Measurements from ENCODE around the genes B2M, TRIM69 and FBN1.

DNA sequence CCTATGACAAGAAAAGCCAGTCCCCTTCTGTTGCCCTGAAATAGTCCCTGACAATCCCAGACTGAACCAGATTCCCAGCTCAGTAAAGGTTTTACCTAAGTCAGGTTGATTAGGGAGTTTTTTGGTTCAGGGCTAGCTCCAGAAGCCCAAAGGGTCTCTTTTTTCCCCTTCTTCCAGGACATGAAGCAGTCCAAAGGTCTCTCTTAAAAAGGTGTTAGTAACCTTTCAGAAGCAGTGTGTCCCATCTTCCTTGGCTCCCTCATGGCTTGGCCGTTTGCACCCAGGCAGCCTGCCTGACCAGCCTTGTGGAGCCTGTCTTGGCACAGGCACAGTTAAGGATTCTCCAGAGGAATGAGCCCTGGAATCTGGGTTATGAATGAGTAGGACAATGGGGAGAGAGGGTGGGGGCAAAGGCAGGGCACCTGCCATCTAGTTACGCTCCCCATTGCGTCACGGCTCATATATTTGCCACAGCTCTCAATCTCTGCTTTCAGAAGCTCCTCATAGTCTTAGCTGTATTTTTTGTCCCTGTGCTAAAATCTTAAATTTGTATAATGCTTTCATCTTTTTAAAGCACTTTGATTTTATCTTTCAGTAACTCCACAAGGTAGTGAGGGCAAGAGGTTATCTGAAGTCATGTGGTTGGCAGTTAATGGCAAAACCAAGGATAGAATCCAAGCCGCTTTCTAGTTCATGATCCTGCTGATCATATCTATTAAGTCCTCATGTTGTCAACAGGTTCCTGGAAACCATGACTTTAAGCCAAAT lies 50.6 kb downstream of the WDR76 start:
- PRO-cap: no peak

- PRO-cap: no peak
Measured at GRCh38 chr15:44038700-44039266, 156.3 kb downstream of the FRMD5 start.

DNA sequence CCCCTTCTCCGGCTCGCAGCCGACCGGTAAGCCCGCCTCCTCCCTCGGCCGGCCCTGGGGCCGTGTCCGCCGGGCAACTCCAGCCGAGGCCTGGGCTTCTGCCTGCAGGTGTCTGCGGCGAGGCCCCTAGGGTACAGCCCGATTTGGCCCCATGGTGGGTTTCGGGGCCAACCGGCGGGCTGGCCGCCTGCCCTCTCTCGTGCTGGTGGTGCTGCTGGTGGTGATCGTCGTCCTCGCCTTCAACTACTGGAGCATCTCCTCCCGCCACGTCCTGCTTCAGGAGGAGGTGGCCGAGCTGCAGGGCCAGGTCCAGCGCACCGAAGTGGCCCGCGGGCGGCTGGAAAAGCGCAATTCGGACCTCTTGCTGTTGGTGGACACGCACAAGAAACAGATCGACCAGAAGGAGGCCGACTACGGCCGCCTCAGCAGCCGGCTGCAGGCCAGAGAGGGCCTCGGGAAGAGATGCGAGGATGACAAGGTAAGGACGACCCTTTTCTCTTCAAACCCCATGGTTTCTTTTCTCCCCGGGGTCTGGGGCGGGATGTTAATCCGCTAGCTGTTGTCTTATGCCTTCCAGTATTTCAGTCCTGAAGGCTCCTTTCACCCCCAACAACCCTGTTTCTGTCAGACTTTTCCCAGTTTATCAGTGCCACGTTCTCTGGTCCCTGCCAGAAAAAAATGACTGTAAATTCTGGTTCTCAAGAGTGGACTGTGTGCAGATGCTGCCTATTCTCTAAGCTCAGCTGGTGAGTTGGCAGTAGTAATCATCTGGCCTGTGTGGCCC lies 552 bp downstream of the GOLM2 start:
- PRO-cap: unidirectional peak, plus-strand start at position 82 of the sequence

- PRO-cap: no peak
Measured at GRCh38 chr15:44296575-44297039, 8.1 kb downstream of the GOLM2 start.

- PRO-cap: no peak
Measured at GRCh38 chr15:44474058-44474370, 46.6 kb downstream of the CTDSPL2 start.

DNA sequence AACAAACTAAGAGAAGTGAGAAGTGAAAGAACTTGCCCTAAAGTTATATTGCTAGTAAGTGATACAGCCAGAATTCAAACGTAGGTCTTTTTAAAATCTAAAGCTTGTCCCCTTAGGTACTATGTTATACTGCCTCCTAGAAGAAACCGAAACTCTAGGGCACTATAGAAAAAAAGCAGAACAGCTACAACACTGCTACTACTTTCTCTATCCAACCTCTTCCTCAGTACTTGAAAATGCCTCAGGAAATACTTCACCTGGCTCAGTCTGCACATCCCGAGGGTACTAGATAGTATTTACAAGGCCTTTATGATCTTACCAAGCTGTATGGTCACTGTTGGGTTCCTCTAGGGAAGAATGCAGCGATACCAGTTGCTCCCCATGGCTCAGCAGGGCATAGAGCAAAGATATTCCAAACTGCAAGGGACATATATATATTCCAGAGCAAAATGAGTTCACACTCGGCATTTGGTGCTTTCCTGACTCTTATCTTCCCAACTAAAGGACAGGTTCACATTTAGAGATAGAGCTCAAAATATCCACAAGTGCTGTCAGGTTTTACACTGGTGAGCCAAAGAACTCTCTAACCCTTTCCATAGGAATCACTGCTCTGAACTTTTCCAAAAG lies 3.4 kb upstream of the SPG11 start:
- PRO-cap: bidirectional peak, plus-strand start at position 189 of the sequence, minus-strand start at position 92 of the sequence

DNA sequence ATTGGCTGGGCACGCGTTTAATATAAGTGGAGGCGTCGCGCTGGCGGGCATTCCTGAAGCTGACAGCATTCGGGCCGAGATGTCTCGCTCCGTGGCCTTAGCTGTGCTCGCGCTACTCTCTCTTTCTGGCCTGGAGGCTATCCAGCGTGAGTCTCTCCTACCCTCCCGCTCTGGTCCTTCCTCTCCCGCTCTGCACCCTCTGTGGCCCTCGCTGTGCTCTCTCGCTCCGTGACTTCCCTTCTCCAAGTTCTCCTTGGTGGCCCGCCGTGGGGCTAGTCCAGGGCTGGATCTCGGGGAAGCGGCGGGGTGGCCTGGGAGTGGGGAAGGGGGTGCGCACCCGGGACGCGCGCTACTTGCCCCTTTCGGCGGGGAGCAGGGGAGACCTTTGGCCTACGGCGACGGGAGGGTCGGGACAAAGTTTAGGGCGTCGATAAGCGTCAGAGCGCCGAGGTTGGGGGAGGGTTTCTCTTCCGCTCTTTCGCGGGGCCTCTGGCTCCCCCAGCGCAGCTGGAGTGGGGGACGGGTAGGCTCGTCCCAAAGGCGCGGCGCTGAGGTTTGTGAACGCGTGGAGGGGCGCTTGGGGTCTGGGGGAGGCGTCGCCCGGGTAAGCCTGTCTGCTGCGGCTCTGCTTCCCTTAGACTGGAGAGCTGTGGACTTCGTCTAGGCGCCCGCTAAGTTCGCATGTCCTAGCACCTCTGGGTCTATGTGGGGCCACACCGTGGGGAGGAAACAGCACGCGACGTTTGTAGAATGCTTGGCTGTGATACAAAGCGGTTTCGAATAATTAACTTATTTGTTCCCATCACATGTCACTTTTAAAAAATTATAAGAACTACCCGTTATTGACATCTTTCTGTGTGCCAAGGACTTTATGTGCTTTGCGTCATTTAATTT lies at the start of gene B2M:
B2M (plus strand) TSS at position 50 of the 894 bp plus-strand sequence.
- PRO-cap: bidirectional peak, plus-strand start at position 50 of the sequence, minus-strand start outside the sequence; bidirectional peak, plus-strand start at position 501 of the sequence, minus-strand start at position 390 of the sequence; bidirectional peak, plus-strand start at position 700 of the sequence, minus-strand start at position 697 of the sequence; bidirectional peak, plus-strand start at position 834 of the sequence, minus-strand start at position 762 of the sequence

GRCh38 chr15:44736152-44737070 lies at the start of gene TRIM69:
Gene TRIM69, plus strand, starts transcription at chr15:44736528.
- PRO-cap: no peak

- PRO-cap: no peak
Measured at GRCh38 chr15:45079648-45080098, 34.3 kb downstream of the DUOX2 start.

GRCh38 chr15:45415373-45416077 lies 13.4 kb downstream of the SPATA5L1 start:
- PRO-cap: no peak

- PRO-cap: no peak
Measured at GRCh38 chr15:45448627-45449184, 18.3 kb downstream of the C15orf48 start.

DNA sequence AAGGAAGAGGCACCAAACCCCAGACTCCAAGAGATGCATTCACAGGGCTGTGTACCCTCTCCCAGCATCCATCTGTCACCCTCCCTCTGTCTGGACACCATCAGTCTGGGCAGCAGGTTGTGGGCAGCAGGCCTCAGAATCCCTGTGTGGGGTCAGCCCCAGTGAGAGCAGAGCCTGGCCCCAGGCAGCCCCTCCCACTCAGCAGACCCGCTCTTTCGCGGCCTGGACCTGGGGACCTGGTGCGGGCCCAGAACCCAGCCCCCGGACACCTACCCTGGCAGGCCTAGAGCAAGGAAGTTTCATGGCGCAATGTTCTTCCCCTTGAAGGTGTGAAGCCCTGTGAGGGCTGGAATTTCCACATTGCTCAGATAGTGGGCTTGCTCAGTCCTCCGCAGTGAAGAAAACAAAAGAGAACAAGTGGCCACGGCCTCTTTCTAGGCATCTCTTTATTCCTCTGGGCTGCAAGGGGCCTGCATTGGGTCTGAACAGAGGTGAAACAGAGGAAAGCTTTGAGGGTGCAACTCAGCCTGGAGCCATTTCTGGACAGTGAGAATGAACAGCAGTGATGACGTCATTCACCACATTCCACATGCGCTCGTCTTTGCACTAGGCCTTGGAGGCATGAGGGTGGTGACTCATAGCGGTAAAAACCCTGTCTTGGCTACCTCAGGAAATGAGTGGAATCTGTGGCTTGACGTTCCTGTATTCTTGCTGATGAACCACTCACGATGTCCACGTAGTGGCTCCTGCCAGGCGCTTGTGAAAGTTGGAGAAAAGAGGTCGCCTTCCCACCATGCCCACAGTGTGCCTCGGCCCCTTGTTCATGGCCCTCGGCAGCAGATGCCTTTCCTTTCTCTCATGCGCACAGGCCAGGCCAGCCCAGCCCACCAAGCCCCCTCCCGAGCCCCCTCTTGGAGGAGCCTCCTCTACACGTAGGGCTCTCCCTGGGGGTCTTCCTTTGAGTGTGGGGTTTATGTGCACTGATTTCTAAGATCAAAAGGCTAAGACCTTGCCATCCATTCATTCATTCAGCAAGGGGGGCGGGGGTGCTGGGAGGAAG lies 26.1 kb downstream of the C15orf48 start:
- PRO-cap: no peak

GRCh38 chr15:45588039-45589183 lies 1.2 kb downstream of the BLOC1S6 start:
- PRO-cap: no peak

DNA sequence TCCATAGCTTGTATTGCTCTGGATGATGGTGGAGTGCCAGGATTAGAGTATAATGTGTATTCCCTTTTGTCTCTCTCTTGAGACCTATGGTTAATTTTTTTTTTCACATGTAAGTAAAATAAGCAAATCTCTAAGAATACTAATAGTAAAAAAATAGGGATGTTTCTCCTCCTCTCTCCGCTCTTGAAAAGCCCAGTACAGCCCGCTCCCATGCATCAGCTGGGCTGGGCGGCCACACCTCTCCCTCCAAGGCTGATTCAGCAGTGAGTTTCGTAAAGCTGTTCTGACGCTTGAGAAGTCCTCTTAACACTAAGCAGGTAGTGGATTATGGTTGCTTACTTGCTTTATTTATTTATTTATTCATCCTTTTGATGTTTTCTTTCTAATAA lies 284.8 kb downstream of the SQOR start:
- PRO-cap: no peak

DNA sequence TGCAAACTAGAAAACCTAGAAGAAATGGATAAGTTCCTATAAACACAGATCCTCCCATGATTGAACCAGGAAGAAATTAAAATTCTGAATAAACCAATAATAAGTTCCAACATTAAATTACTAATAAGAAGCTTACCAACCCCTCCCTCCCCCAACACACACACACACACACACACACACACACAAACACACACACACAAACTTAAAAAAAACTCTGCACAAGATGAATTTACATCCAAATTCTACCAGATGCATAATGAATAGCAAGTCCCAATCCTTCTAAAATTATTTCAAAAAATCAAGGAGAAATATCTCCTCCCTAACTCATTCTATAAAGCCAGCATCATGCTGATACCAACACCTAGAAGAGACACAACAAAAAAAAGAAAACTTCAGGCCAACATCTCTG lies 747.4 kb upstream of the SEMA6D start:
- PRO-cap: no peak

DNA sequence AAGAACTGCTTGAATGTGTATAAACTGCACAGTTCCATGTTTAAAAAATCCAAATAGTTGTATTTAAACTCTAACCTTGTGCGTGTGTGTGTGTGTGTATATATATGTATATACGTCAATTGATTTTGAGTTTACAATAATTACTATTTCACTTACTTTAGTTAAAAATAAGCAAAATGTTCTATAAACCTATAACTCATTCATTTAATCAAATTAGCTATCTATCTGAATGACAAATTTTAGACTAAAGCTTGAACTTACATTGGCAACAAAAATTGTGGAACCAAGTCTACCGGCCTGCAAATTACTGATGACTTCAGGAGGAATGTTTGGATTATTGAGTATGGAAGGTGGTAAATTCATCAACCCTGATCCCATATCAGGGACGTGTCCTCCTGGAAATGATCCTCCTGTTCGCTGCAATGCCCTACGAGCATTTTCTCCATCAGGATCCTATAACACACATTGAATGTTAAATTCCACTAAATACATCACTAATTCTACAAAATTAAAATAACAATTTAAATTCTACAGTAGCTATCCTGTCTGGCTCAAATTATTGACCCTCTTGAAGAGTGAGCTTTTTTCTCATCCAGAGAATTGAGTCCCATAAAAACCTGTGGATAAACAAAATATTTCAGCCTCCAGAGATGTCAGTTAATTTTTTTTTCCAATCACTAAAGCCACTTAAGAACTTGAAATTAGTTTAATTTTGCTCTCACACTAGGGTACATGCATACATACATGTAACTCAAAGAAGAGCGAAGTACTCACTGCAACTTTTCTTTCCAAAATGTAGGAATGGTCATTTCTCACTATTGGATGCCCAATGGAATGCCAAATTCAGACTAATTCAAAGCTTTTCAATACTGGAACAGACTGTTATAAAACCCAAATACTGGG lies 18.5 kb downstream of the MYEF2 start:
- PRO-cap: no peak

- PRO-cap: no peak
Measured at GRCh38 chr15:48177113-48177328, 1.1 kb downstream of the MYEF2 start.

DNA sequence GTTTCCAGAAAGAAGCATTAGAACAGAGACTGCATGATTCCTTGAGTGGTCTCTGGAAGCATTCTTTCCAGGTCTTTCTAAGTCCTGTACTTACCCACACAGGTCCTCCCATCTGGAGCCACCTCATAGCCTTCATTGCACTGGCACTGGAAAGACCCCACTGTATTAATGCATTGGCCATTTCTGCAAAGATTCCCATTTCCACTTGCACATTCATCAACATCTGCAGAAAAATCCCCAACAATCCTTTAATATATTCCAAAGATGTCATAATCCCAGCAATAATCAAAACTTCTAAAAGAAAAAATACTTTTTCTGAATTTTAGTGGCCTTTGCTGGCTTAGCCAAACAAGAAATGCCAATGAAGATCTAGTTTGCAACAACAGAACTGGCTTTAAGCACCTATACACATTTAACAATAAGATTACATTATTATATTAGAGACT lies 114.1 kb downstream of the DUT start:
- PRO-cap: no peak

DNA sequence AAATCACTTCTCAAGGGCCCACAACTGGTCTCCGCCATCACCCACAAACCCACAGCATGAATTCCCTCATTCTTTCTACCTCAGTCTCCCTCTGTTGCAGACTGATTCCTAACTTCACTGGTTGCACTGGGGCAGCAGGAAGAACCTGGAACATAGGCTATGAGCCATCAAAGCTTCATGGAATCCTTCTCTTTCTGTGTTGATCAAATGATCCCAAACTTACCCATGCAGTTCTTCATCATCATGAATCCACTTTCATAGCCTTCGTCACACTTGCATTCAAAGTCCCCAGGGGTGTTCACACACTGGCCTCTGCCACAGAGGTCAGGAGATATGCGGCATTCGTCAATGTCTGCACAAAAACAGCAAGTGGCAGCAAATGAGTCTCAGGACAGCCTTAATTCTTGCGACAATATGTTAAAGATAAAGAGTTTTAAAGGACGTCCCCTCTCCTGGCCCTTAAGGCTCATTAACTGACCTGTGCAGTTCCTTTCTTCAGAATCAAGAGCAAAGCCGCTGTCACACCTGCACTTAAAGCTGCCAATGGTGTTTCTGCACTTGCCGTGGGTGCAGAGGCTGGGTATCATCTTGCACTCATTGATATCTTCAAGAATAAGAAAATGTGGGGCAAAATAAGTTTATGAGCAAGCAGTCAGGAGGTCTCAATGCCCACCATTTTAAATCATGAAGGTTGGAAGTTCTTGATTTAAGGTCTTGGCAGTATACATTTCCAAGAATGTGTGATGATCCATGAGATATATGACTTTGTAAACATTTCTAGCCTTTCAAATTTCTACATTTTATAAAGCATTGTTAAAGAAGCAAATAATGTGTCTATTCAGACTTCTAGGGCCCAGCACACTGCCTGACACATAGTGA lies 156.9 kb downstream of the DUT start:
- PRO-cap: no peak

GRCh38 chr15:48645587-48646398 lies at the start of gene FBN1:
Gene FBN1, minus strand, starts transcription at chr15:48645709.
- PRO-cap: unidirectional peak, minus-strand start at chr15:48645709